Testis (tissue), 5 donors: ENCODE measurements around a stretch of chr13.

DNA sequence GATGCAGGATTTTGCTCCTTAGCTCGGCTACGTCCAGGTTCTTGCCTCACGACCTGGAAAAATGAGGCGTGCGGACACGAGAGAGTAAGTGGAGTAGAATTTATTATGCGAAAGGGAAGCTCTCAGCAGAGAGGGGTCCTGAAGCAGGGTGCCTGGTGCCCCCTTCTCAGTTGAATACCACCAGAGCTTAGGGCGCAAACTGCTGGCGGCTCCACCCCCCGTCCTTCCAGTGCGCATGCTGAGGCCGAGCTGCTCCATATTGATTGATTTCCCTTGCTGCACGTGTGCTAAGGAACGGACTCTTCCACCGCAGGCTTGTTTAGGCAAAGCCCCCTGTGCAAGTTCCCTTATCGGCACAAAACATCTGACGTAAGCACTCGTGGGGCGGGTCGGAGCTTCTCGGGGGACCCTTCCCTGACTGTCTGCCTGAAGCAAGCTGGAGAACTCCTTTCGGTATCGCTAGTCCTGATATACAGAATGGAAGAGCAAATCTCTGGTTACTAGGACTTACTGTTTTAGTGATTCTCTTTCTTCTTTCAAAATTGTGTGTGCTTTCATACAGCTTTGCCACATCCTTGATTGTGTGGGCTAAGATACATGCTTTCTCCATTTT lies 257.1 kb downstream of the MYO16 start:
- PRO-cap, 3 experiments, result peak in 3 of 3 experiments; most common plus-strand start position 283 of the sequence (in 2); most common minus-strand start position 231 of the sequence (in 3)
- RAMPAGE, long total RNA, 2 experiments, result start-site peak on the plus strand in 2 of 2 experiments, centred at positions 281 to 352 of the sequence, 104 to 120 reads per replicate
- RRBS, result no CpG with 5 or more reads among the region's 23 CpGs

DNA sequence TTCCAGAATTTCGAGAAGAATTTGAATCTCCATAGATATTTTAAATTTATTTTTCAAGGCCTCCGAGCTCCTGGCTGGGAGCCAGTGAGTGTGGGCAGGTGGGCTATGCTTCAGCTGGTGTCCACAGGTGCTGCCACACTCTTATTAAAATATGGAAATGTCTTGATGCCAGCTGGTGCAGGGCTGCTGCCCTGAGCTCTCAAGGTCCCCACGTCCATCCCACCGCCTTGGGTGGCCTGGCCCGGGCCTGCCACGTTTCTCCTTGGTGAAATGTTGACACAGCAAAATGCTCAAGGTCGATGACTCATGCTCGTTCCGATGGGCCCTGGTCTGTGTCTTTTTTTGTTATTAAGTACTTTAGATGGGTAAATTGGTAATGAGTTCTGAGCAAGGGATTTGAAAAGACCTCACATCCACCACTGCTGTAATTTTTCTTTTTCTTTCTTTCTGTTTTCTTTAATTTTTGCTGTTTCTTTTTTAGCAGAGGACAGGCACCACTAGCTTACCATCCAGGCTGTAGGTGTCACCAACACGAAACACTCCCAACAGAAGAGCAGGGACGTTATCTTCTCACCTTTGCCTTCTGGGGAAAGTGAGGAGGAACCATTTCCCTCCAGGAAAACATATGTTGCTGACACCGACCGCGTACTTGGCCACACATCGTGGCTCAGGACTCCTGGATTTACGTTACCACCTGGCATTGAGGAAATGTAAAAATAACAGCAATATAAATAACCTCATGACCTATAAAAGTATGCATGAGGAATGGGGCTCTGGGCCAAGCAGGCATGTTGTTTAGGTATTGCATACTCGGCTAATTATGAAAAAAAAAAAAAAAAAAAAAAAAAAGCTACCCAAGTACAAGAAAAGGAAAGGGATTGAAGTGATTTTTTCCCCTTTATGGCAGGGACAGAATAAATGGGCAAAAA lies 524.9 kb downstream of the MYO16 start:
- PRO-cap, 3 experiments, result no peak in any of the 3 experiments
- RAMPAGE, long total RNA, 2 experiments, result no peak in any of the 2 experiments
- RRBS, result no CpG with 5 or more reads among the region's 17 CpGs

DNA sequence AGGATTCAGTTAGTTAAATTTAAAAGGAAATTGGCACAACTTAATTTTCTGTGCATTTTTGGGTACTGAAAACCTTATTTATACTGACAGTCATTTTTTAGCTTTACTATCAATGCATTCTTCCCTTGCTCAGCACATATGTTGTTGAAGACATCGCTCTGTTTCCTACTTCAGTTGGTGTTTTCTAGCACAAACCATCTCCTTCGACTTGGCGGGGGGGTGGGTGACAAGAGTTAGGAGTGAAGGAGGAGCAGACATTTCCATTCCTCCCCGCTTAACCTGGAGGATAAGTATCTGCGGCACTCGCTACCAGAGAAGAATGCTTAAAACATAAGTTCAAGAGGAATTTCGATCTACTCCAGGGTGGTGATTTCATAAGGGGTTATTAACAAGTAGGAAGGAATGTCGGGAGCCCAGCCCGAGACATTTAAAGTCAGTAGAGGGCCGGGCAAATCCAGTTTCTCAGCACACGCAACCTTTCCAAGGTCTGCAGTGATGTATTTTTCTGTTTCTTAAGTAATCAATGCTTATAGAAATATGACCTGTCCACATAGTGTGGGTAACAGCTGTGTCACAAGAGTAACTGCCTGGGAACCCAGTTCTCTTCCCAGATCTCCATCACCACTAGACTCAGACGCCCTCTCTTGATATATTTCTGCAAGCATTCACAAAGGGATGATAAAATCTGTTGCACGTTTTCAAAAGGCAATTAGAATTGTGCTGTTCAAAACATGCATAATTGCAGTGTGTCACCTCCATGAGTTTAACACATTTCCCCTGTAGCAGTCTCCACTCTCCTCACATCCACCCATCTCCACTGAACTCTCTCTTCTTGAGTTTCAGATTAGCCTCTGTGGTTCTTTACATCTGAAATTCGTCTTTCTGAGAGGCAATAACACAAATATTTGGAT lies 525.9 kb downstream of the MYO16 start:
- PRO-cap, 3 experiments, result no peak in any of the 3 experiments
- RAMPAGE, long total RNA, 2 experiments, result no peak in any of the 2 experiments
- RRBS, result no CpG with 5 or more reads among the region's 14 CpGs

- PRO-cap, 3 experiments, result no peak in any of the 3 experiments
- RAMPAGE, long total RNA, 2 experiments, result no peak in any of the 2 experiments
- RRBS, result no CpG with 5 or more reads among the region's 6 CpGs
Observed at GRCh38 chr13:109590397-109590830, 196.0 kb downstream of the IRS2 start.

DNA sequence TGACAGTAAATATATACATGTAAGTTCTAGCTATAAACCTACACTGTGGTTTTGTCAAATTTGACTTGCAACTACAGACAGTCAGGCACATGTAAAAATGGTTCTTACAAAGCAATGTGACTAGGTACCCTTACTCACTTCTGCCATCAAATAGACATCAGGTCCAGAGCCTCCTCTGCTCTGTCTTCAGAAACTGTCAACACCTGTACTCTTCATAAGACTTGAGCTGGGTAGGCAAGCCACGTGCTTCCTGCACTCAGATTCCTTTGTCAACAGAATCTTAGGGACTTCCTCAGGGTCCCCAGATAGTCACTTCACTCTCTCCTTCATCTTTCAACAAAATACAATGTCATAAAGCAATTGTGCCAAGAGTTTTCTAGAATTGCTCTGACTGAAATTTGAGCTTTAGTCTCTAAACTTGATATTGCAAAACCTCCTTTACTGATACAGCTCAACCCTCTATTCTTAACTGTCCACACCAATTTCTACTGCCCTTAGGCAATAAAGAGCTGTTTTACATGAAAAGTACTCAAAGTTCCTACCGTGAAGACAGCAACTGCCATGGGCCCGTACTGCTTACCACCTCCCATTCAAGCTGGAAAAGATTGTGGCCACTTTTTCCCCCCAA lies 179.9 kb downstream of the IRS2 start:
- PRO-cap, 3 experiments, result no peak in any of the 3 experiments
- RAMPAGE, long total RNA, 2 experiments, result no peak in any of the 2 experiments
- RRBS, result no CpG with 5 or more reads among the region's 3 CpGs

DNA sequence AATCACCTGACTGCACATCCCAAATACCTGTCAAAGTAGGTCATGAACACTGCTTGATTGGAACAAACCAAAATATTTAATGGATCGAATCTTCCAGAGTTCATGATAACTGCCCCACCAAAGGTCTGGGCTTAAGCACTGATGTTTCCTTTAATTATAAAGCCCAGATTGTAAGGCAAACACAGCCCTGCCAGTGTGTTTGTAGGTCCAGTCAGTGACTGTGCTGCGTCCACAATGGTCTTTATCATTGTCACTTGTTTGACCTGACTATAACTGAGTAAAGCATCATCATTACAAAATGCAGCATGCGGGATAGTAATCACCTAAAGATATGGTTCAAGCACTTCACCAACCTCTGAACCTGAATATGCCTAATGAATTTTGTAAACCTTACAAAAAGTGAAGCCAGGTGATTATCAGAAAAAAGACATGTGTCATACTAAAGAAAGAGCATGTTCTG lies 63.3 kb downstream of the IRS2 start:
- PRO-cap, 3 experiments, result no peak in any of the 3 experiments
- RAMPAGE, long total RNA, 2 experiments, result no peak in any of the 2 experiments
- RRBS, result no CpG with 5 or more reads among the region's 3 CpGs

- PRO-cap, 3 experiments, result no peak in any of the 3 experiments
- RAMPAGE, long total RNA, 2 experiments, result no peak in any of the 2 experiments
- RRBS, result no CpG with 5 or more reads among the region's 5 CpGs
Observed at GRCh38 chr13:109764158-109764567, 22.2 kb downstream of the IRS2 start.

DNA sequence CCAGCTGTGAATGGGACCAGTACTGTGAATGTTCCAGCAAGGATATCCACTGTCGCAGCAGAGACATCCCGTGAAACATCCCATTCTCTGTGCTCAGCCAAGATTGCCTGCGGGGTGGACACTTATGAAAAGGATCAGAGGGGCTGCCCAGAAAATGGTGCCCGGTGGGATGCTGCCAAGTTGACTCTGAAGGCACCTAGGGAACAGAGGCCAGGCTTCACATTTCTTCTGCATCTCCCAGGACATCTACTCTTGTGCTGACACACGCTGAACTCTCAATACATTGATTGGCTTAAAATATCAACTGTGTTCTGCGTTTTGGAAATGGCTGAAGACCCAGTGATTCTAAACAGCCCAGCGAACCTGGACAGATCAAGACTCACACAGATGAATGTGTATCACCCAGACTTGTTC lies 15.8 kb downstream of the IRS2 start:
- PRO-cap, 3 experiments, result no peak in any of the 3 experiments
- RAMPAGE, long total RNA, 2 experiments, result no peak in any of the 2 experiments
- RRBS, result no CpG with 5 or more reads among the region's 7 CpGs

GRCh38 chr13:109783883-109784611 lies 2.3 kb downstream of the IRS2 start:
- PRO-cap, 3 experiments, result no peak in any of the 3 experiments
- RAMPAGE, long total RNA, 2 experiments, result no peak in any of the 2 experiments
- RRBS, result 11% methylated on average over 31 of the region's 78 CpGs

DNA sequence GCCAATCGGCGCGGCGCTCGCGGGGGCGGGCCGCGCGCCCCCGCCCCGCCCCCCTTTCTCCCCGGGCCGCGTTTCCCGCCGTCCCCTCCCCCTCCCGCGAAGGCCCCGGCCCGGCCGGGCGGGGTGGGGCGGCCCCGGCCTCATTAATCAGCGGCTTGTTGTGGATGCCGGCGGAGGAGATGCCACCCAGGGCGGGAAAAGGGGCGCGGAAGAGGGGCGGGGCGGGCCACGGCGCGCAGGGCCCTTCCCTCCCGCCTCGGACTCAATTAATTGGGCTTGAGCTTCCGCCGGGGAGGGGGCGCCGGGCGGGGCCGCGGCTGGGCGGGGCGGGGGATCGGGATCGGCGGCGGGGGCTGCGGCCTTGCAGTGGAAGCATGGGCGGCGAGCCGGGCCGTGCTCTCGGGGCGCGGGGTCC lies 343 bp upstream of the IRS2 start:
- PRO-cap, 3 experiments, result peak in 3 of 3 experiments; most common plus-strand start position 366 of the sequence (in 3); most common minus-strand start position 264 of the sequence (in 3)
- RAMPAGE, long total RNA, 2 experiments, result no peak in any of the 2 experiments
- RRBS, result 2% methylated on average over 16 of the region's 59 CpGs

- PRO-cap, 3 experiments, result no peak in any of the 3 experiments
- RAMPAGE, long total RNA, 2 experiments, result no peak in any of the 2 experiments
- RRBS, result no CpG with 5 or more reads among the region's 12 CpGs
Observed at GRCh38 chr13:109875589-109876458, 89.4 kb upstream of the IRS2 start.

DNA sequence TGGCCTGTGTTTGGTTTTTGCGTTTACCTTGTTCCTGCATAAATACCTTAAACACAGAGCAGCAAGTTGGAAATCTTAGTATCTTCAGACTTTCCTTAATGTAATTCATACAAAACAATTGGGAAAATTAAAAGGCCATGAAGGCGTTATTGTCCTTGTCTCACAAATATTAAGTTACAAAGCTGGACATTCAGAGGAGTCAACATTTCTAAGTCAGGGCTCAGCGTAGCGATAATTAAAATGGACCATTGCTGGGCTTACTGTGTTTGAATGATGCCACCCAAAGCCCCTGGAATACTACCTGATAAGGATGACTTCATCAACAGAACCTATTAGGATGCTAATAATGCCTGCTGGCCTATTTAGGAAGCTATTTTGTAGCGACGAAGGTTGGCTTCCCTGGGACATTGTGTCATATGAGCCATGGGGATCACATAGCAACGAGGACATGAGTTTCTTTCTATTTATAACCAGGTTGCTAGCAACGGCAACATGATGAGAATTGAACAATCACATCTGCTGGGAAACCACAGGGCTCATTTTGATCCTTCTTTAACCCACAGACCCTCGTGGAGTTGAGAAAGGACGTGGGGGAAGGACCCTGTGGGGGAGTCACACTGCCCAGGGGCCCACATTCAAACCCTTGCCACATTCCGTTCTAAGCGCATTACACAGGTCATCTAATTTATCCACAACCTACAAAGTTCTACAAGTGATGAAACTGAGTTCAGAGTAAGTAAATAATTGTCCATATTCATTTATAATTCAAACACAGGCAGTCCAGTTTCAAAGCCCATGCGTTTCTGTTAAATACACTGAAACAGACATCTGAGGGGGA lies 172.2 kb downstream of the COL4A1 start:
- PRO-cap, 3 experiments, result no peak in any of the 3 experiments
- RAMPAGE, long total RNA, 2 experiments, result no peak in any of the 2 experiments
- RRBS, result no CpG with 5 or more reads among the region's 13 CpGs

DNA sequence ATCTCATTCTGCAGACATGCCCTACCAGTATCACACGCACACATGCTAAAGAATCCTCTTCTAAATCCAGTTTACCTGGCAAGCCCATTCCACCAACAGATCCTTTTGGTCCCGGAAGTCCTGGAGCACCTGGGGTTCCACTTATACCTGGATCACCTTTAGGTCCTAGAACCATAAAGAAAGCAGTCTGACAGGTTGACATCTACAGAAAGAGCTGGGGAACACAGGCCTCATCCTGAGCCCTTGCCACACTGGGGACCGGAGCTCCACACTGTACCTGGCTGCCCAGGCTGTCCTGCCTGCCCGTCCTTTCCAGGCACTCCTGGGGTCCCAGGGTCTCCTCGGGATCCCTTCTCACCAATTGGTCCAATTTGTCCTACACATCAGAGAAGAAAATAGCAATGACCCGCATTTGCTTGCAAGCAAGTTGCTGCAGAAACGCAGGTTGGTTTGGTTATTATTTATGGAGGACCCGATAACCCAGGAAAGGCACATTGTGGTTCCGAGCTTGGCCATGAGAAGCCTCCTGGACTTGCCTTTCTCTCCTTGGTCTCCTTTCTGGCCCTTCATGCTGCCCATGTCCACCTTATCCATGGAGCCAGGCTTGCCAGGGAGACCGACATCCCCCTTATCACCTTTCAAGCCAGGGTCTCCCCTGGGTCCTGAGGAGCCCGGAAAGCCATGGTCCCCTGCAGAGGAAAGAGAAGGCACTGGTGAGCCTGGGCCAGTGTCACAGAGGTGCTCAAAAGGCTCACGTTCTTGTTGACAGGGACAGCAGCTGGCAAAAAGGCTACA lies 130.4 kb downstream of the COL4A1 start:
- PRO-cap, 3 experiments, result no peak in any of the 3 experiments
- RAMPAGE, long total RNA, 2 experiments, result start-site peak on the minus strand in 1 of 2 experiments, centred at position 399 of the sequence, 58 reads per replicate
- RRBS, result no CpG with 5 or more reads among the region's 12 CpGs

DNA sequence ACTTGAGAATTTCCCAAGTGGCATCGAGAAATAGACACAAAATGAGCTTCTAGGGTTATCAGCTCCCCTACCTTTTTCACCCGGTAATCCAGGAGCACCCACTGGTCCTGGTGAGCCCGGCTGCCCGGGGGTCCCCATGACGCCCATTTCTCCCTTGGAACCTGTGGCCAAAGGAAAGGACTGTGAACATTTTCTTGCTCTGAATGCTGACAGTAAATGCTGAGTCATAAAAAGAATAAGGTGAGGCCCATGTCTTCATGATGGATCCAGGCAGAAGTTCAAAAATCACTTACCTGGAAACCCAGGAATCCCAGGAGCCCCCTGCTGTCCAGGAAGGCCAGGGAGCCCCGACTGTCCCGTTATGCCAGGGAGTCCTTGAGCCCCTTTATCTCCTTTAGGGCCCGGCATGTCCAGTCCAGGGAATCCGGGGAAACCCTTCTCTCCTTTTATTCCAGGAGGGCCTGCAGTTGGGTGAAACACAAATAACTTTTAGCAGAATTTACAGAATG lies 129.1 kb downstream of the COL4A1 start:
- PRO-cap, 3 experiments, result no peak in any of the 3 experiments
- RAMPAGE, long total RNA, 2 experiments, result start-site peak on the minus strand in 1 of 2 experiments, centred at position 423 of the sequence, 24 reads per replicate
- RRBS, result 100% methylated on average over 1 of the region's 9 CpGs

GRCh38 chr13:110244087-110244696 lies 62.8 kb downstream of the COL4A1 start:
- PRO-cap, 3 experiments, result no peak in any of the 3 experiments
- RAMPAGE, long total RNA, 2 experiments, result no peak in any of the 2 experiments
- RRBS, result no CpG with 5 or more reads among the region's 3 CpGs

GRCh38 chr13:110259285-110259716 lies 47.7 kb downstream of the COL4A1 start:
- PRO-cap, 3 experiments, result no peak in any of the 3 experiments
- RAMPAGE, long total RNA, 2 experiments, result no peak in any of the 2 experiments
- RRBS, result no CpG with 5 or more reads among the region's 3 CpGs

DNA sequence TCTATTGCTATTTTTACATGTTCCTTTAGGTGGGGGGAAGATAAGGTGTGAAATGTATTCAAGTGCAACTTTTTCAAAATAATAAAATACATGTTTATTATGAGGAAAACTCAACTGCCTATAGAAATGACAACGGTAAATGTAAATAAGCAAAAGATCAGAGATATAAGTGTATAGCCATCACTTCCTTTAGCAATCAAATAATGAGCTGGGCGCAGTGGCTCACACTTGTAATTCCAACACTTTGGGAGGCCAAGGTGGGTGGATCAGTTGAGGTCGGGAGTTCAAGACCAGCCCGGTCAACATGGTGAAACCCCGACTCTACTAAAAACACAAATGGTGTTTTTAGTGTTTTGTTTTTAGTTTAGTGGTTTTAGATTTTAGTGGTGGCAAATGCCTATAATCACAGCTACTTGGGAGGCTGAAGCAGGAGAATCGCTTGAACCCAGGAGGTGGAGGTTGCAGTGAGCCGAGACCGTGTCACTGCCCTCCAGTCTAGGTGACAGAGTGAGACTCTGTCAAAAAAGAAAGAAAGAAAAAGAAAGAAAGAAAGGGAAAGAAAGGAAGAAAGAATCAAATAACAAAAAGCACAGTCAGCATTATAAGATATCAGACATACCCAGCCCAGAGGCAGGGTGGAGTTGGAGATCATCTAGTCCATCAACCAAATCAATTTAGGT lies 91.2 kb downstream of the COL4A2 start:
- PRO-cap, 3 experiments, result no peak in any of the 3 experiments
- RAMPAGE, long total RNA, 2 experiments, result start-site peak on the plus strand in 1 of 2 experiments, centred at position 349 of the sequence, 13 reads per replicate
- RRBS, result no CpG with 5 or more reads among the region's 8 CpGs

DNA sequence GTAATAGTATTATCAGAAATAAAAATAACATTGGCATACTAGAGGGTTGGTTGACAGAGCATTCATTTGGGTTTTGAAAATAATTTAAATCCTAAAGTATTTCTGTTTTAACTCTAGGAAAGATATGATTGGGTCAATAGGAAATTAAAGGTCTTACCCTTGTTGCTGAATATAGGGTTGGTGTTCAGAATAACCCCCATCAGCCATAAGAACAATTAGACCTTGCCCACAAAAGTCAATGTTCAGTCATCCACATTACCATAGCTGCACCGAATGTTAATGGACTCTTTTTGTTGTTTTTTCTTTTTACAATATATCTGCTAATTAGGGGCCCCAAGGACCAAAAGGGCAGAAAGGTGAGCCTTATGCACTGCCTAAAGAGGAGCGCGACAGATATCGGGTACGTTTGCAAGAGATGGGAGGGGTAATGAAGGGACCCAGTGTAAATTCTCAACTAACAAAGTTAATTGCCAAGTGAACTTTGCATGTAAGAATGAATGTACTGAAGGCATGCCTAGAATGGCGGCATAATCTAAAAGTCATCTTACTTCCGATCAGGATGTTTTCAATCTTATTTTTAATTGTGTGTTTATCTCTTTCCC lies 122.6 kb downstream of the COL4A2 start:
- PRO-cap, 3 experiments, result no peak in any of the 3 experiments
- RAMPAGE, long total RNA, 2 experiments, result no peak in any of the 2 experiments
- RRBS, result no CpG with 5 or more reads among the region's 7 CpGs

- PRO-cap, 3 experiments, result no peak in any of the 3 experiments
- RAMPAGE, long total RNA, 2 experiments, result no peak in any of the 2 experiments
- RRBS, result 94% methylated on average over 4 of the region's 9 CpGs
Observed at GRCh38 chr13:110430192-110430851, 123.2 kb downstream of the COL4A2 start.

GRCh38 chr13:110447402-110447951 lies 114.0 kb downstream of the RAB20 start:
- PRO-cap, 3 experiments, result no peak in any of the 3 experiments
- RAMPAGE, long total RNA, 2 experiments, result no peak in any of the 2 experiments
- RRBS, result no CpG with 5 or more reads among the region's 16 CpGs